H7 (cell line): ENCODE results near the genes ZP3 and FGL2.

DNA sequence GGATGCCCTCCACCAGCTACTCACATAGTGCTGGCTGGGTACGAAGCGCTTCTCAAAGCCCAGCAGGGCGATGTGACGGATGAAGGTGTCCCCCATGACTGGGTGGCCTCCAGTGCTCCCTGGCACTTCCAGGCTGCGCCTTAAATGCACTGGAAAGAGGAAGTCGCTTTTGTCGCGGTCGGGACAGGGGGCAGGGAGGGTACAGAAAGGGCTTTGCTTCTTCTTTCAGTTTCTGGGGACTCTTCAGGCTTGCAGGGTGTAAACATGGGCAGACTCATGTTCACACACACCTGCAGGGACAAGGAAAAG lies 79.4 kb downstream of the GTF2IRD2B start:
- RAMPAGE, long total RNA: no peak

DNA sequence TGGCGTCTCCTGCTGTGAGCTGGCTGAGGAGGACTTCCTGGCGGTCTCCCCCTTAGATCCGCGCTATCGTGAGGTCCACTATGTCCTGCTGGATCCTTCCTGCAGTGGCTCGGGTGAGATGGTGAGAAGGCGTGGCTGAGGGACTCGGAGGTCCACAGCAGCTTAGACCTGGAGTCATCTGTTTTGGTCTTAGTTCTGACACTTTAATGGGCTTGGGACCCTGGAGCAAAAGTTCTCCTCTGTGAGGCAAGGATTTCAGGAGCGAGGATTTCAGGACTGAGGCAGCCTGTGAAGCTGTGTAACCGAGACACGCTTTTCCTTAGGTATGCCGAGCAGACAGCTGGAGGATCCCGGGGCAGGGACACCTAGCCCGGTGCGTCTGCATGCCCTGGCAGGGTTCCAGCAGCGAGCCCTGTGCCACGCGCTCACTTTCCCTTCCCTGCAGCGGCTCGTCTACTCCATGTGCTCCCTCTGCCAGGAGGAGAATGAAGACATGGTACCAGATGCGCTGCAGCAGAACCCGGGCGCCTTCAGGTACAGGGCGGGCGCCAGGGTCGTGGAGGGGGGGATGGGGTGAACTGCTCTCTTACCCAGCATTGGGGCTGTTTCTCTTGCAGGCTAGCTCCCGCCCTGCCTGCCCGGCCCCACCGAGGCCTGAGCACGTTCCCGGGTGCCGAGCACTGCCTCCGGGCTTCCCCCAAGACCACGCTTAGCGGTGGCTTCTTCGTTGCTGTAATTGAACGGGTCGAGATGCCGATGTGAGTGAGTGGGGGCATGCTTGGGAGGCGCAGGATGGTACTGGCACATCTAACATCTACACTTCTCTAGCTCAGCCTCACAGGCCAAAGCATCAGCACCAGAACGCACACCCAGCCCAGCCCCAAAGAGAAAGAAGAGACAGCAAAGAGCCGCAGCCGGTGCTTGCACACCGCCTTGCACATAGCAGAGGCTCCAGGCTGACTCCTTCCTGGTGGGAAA lies 20.5 kb downstream of the TRIM73 start:
- RAMPAGE, long total RNA: no peak

- RAMPAGE, long total RNA: no peak
Observed at GRCh38 chr7:75440925-75441885, 44.9 kb downstream of the POM121C start.

DNA sequence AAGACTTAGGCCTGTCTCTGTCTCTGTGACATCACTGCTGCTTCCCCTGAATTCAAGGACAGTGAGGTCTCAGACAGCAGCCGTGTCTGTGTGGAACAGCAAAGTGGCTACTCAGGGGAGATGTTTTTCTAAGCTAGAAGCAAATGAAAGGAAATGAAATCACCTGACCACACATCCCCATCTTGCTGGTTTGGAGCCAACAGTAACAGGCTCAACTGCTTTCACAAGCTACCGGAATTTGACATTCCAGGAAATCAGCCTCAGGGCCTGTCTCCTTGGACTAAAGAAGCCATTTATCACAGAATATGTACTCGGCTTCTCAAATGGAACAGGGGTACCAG lies 73.0 kb downstream of the SPDYE5 start:
- RAMPAGE, long total RNA: no peak

DNA sequence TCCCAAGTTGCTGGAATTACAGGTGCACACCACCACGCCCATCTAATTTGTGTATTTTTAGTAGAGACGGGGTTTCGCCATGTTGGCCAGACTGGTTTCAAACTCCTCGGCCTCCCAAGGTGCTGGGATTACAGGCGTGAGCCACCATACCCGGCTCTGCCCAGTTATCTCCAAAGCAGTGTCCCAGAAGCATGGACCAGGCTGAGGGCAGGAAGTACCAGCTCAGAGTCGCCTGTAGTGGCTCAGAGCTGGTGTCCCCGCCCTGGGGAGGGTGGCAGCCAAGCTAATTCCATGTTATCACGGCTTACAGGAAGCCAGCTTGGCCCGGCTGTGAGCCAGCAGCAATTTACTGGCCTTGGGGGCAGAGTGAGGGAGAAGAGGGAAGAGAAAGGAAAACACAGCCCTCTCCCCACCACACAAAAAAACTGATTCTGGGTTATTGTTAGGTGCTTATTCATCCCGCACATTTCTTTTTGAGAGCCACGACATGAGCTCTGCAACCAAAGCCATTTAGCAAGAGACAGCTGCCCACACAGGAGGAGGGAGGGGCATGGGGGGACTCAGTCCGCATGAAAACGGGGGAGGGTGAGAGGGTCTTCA lies 88.1 kb downstream of the HIP1 start:
- RAMPAGE, long total RNA: no peak

GRCh38 chr7:75942053-75942961 lies 27.4 kb downstream of the POR start:
- RAMPAGE, long total RNA: no peak

- RAMPAGE, long total RNA: no peak
Observed at GRCh38 chr7:75953279-75953527, 38.2 kb downstream of the POR start.

DNA sequence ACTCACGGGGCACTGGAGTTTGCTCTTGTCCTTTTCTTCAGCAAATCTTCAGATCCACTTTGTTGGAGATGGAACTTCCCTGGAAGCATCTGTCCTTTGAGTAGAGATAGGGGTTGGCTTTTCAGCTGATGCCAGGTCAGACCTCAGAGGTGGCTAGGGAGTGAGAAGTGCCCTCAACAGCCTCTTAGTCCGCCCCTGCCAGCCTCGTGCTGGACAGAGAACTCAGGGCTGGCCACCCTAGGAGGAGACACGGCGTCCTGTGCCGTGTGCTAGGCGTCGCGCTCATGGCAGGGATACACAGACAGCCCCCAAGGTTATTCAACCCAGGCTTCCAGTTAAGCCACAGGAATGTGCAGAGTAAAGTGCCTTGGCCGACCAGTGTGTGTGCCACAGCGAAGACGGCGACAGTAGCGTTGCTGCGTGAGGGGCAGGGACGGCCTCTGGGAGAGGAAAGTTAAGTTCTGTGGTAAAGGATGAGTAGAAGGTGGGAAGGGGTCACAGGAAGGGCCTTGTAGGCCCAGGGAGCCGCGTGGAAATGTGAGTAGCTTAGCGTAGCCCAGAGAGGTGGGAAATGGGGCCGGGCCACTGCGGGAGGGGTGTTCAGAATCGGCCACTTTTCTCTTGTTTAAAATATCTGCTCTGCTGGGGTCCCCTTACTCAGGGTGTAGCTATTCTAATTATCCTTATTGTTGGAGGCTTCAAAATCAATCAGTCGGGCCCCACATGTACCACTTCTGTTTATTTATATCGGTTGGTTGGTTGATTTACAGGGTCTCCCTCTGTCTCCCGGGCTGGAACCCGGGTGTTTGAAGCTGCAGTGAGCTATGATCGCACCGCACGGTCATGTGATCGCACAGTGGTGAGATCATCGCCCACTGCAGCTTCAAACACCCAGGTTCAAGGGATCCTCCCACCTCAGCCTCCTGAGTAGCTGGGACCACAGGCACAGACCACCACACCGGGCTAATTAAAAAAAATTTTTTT lies 24.6 kb downstream of the TMEM120A start:
- RAMPAGE, long total RNA: no peak

- RAMPAGE, long total RNA: no peak
Observed at GRCh38 chr7:75990909-75991547, 3.4 kb downstream of the TMEM120A start.

GRCh38 chr7:76064613-76064926 lies 16.7 kb downstream of the MDH2 start:
- RAMPAGE, long total RNA: no peak

- RAMPAGE, long total RNA: no peak
Observed at GRCh38 chr7:76089784-76090397, 42.0 kb downstream of the MDH2 start.

- RAMPAGE, long total RNA: no peak
Observed at GRCh38 chr7:76291385-76292457, 10.8 kb upstream of the HSPB1 start.

DNA sequence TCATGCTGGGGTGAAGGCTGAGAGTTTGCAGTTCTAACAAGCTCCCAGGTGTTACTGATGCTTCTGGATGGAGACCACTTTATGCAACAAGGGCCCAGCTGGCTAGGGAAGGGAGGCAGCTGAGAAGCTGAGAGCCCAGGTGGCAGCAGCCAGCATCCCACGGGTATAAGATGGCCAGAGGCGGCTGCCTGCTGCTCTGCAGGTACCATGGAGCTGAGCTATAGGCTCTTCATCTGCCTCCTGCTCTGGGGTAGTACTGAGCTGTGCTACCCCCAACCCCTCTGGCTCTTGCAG lies at the start of gene ZP3:
TSS of gene ZP3 (plus strand) at position 193 of the 294 bp plus-strand sequence.
- RAMPAGE, long total RNA: no peak

DNA sequence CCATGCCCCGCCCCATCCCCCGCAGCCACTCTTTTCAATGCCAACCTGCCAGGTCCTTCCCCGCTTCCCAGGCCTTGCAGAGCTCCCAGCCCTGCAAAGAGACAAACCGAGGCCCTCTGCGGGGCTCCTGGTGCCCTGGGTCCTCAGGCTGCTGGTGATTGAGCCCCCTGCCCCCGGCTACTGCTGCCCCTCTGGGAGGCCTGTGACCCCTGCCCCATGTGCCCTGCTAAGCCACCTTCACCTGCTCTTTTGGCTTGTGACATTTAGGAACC lies 2.1 kb downstream of the UPK3B start:
- RAMPAGE, long total RNA: no peak

- RAMPAGE, long total RNA: no peak
Observed at GRCh38 chr7:76583825-76584490, 40.9 kb upstream of the SPDYE16 start.

- RAMPAGE, long total RNA: no peak
Observed at GRCh38 chr7:76728355-76729314, 101.6 kb upstream of the POMZP3 start.

- RAMPAGE, long total RNA: no peak
Observed at GRCh38 chr7:77135021-77135637, 12.7 kb downstream of the CCDC146 start.

GRCh38 chr7:77198960-77200212 lies at the start of gene FGL2:
Gene FGL2 (minus strand): TSS chr7:77199819.
- RAMPAGE, long total RNA: no peak

- RAMPAGE, long total RNA: no peak
Observed at GRCh38 chr7:77224305-77225012, 24.8 kb upstream of the FGL2 start.

- RAMPAGE, long total RNA: no peak
Observed at GRCh38 chr7:77328129-77328612, 88.0 kb downstream of the GSAP start.